A375 (cell line): ENCODE data around the genes PROK1, CEPT1 and CHIA.

GRCh38 chr1:110043565-110044207 lies 9.3 kb downstream of the STRIP1 start:
- RAMPAGE, long total RNA = no peak

DNA sequence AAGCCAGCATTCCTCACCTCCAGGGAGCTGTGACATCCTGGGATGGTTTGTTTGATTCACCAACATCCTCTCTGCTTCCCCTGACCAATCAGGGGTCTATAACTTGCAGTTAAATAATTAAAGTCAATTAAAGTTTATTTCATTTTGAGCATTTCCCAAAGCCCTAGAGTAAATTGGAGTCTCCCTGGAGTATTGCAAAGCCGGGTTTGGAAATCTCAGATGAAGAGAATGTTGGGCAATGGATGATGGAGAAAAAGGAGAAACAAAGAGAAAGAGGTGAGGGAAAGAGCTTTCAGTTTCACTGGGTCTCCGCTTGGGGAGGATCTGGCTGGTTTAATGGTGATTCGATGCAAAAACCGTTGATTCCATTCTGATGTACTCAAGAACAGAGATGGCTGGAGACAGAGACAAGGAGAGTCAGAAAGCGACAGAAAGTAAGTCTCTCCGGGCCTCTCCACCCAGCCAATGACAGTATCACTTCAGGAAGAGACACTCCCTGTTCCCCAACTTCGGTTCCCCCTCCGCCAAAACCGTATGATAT lies 12.8 kb upstream of the ALX3 start:
- RAMPAGE, long total RNA = no peak

GRCh38 chr1:110083902-110084298 lies 13.4 kb upstream of the ALX3 start:
- RAMPAGE, long total RNA = no peak

- RAMPAGE, long total RNA = no peak
These were observed 46.8 kb upstream of the RBM15 start for GRCh38 chr1:110292416-110292810.

DNA sequence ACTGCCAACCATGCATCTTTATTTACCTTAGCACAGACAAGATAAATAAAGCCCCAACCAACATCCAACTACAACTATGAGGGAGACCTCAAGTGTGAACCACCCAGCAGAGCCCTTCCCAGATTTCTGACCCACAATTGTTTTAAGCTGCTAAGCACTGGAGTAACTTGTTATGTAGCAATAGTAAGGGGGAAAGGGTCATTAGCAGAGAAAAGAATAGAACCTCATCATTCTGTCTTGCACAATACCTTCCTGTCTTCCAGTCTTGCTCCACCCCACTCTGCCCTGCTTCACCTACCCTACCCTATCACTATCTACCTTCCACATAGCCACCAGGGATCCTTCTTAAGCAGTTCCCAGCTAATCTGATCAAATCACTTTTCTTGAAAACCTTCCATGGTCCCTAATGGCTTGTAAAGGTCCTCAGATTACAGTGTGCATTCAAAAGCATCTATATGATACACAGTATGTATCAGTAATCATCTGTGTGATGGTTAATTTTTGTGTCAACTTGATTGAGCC lies 19.7 kb upstream of the RBM15 start:
- RAMPAGE, long total RNA = no peak

GRCh38 chr1:110389858-110390583 lies 805 bp downstream of the SLC16A4 start:
- RAMPAGE, long total RNA = no peak

DNA sequence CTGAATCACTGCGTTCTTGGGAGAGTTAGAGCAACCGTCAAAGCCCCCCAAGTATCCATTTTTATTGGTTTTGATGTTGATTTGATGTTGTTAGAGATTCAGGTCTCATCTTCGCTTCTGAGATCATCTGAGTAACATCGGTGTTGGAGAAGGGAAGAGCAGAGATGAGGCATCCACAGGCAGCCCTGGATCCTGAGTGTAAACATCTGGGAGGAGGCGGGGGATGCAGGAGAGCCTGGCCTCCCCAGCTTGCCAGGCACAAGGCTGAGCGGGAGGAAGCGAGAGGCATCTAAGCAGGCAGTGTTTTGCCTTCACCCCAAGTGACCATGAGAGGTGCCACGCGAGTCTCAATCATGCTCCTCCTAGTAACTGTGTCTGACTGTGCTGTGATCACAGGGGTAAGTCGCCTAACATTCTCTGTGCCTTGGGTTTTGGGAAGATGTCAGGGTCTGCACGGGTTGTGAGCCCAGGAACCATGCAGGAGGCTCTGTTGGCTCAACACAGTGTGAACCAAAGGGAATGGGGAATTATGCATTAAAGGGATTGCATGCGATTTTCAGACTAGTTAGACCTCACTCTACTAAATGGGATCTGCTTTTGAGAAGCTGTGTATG lies at the start of gene PROK1:
TSS of gene PROK1 (plus strand) at position 259 of the 614 bp plus-strand sequence.
- RAMPAGE, long total RNA = no peak

GRCh38 chr1:110507883-110508547 lies 11.0 kb downstream of the KCNA10 start:
- RAMPAGE, long total RNA = no peak

DNA sequence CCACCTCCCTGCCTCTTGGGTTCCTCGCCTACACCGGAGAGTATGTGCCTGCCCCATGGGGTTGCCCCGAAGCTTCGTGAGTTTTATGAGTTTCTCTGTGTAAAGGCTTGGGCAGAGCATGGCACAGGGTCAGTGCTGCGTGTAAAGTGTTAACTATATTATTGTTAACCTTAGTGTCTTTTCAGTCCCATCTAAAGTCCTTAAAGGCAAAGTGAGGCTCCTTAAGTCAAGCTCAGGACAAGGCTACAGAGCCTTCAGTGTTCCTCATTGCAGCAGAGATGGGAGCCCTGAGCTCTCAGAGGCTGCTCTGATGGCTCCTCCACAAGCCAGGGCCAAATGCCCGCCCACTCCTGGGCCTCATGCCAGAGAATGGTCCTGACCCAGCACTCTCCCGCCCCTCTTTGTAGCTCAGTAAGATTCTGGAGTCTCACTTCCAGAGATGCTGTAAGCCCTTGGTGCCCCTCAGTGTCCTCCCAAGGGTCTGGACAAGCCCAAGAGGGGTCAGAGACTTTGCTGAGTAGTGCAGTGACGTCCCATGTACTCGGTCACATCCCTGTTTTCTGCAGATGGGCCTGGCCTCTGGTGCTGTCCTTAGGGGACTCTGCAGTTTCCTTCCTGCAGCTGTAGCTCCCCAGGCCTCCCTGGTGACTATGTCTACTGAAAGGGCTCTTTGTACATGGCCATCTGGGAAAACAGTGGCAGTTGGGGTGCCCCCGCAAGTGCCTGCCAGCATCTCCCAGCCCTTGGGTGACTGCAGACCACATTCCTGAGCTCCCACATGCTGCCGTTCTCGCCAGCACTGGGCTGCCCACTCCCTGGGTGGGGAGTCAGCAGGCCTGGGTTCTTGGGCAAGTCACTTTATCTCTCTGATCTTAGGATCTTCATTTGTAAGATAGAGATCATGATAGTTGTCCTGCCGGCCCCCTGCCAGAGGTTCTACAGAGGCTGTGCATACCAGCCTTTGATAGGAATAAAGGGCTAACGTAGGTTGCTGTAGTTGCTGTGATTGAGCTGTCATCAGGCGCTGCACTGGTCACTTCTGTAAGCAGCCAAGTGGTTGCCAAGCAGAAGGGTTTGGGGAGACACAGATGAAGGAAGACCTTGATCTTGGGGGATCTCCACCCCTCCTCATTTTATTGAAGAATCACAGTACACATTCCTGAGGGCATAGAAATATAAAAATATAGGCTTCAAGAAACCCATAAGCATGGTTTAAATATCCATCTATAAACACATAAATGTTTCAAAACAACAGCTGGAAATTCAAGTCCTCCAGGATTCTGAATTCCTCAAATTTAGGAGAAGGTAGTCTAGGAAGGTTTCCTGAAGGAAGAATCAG lies 37.5 kb upstream of the KCNA10 start:
- RAMPAGE, long total RNA = no peak

GRCh38 chr1:110619264-110620299 lies 13.4 kb upstream of the KCNA2 start:
- RAMPAGE, long total RNA = no peak

GRCh38 chr1:110903582-110904614 lies 30.9 kb downstream of the CD53 start:
- RAMPAGE, long total RNA = no peak

DNA sequence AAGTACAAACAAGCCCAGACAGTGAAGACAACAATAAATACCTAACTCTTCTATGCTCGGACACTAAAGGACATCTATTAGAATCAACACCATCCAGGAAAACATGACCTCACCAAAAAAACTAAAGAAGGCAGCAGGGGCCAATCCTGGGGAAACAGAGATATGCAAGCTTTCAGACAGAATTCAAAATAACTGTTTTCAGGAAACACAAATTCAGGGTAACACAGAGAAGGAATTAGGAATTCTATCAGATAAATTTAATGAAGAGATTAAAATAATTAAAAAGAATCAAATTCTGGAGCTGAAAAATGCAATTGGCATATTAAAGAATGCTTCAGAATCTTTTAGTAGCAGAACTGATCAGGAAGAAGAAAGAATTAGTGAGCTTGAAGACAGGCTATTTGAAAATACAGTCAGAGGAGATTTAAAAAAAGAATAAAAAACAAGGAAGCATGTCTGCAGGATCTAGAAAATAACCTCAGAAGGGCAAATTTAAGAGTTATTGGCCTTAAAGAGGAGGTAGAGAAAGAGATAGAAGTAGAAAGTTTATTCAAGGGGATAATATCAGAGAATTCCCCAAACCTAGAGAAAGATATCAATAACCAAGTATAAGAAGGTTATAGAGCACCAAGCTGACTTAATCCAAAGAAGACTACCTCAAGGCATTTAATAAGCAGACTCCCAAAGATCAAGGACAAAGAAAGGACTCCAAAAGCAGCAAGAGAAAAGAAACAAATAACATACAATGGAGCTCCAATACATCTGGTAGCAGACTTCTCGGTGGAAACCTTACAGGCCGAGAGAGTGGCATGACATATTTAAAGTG lies 31.9 kb downstream of the CD53 start:
- RAMPAGE, long total RNA = no peak

- RAMPAGE, long total RNA = no peak
These were observed 7.6 kb downstream of the DRAM2 start for GRCh38 chr1:111132206-111132796.

DNA sequence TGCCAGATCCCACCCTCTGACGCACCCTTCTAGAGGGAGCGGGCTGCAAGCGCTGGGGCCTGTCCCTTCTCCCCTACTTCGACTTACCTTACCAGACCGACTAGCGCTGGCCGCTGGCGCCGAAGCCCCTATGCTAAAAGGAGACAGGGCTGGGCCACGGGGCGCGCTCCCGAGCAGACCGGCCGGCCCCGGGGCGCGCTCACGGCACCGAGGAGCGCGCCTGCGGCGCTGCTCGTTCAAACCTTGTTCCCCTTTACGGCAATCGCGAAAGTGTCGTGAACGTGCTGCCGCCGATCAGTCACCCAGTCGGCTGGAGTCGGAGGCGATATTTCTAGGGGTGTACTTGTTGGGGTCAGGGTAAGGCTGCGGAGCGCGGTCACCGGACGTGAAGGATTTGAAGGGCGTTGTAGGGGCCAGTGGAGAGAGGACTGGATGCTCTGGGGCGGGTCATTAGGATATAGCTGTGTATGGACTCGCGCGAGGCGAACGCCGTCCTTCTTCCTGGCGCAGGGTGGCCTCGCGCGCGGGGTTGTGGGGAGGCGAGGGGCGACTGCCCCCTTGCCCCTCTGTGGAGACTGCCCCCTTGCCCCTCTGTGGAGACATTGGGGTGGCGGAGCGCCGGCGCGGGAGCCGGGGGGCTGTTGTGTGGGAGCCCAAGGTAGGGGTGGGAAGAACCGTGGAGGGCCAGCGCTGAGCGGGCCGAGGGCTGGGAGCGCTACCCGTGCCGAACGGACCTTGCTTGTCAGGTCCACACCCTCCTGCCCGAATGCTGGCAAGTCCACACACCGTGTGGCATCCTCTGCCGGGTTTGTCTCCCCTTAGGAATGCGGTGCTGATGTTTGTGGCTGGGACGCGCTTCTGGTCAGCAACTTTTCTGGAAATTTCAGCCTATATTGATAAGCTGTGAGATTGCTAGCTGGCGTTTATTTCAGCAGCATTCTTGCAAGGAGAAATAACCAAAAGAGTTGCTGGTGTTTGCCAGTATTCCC lies at the start of gene CEPT1:
TSS of gene CEPT1 (plus strand) at position 273 of the 989 bp plus-strand sequence.
- RAMPAGE, long total RNA = start-site peak on the plus strand centred at position 295 of the sequence, 49 bp wide, 59 and 62 reads in 2 replicates

GRCh38 chr1:111186615-111187030 lies 13.8 kb downstream of the DENND2D start:
- RAMPAGE, long total RNA = no peak

GRCh38 chr1:111219251-111220257 lies 8.0 kb upstream of the CHI3L2 start:
- RAMPAGE, long total RNA = no peak

- RAMPAGE, long total RNA = no peak
These were observed at the start of gene CHIA for GRCh38 chr1:111290582-111291030. Gene CHIA (plus strand): TSS chr1:111290851.

- RAMPAGE, long total RNA = no peak
These were observed 2.2 kb upstream of the OVGP1 start for GRCh38 chr1:111429719-111430185.

GRCh38 chr1:111443002-111443816 lies 5.8 kb downstream of the WDR77 start:
- RAMPAGE, long total RNA = no peak

GRCh38 chr1:111474094-111474577 lies 352 bp downstream of the C1orf162 start:
- RAMPAGE, long total RNA = no peak